Thyroid gland (tissue), 7 donors: ENCODE measurements around a stretch of chr20.

DNA sequence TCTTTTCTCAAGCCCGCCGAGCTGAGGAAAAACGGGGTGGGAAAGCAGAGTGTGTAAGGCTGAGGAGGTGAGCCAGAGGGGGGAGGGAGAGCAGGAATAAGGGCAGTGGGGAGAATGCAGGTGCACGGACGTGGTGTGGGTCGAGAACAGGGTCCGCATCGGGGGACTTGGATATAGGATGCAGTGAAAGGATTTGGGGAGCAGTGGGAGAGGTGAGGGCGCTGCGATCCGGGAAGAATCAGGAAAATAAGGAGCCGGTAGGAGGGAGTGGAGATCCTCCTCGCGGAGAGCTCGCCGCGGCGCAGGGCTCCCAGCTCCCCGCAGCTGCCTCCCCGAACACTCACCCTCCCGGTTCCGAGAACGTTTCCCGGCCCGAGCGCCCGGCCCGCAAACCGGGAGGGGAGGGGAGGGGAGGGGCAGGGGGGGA is 338 bp upstream of the TP53INP2 start:
- PRO-cap, 2 experiments, result peak in 2 of 2 experiments; most common minus-strand start position 356 of the sequence (in 2)
- RAMPAGE, long total RNA, 5 experiments, result no peak in any of the 5 experiments

- PRO-cap, 2 experiments, result no peak in any of the 2 experiments
- RAMPAGE, long total RNA, 5 experiments, result no peak in any of the 5 experiments
These were observed 6.7 kb downstream of the NCOA6 start for GRCh38 chr20:34818539-34819355.

DNA sequence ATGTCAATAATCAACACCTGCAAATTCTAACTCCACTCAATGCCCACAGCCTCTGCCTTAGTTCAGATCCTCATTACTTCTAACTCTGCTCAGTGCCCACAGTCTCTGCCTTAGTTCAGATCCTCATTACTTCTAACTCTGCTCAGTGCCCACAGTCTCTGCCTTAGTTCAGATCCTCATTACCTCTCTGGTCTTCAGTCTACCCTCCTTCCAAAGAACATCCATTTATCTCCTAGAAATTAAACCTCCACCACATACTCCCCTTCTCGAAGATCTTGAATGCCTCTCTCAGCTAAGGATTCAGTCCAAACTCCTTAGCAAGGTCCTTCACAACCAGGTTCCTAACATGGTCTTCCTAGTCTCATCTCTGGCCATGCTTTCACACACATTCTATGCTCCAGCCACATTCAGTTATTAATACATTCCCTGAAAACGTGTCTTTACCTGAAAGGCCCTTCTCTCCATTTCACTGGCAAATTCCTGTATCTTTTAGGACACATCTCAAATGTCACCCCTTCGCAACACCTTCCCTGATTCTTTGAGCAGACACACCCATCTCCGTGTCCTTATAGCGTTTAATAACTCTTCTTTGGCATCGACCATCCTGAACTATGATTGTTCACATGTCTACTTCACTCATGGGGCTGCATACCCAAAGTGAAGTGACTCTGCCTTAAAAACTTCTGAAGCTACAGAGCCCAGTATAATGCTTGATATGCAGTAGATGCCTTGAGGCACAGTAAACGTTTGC is 3.3 kb downstream of the NCOA6 start:
- PRO-cap, 2 experiments, result no peak in any of the 2 experiments
- RAMPAGE, long total RNA, 5 experiments, result no peak in any of the 5 experiments

DNA sequence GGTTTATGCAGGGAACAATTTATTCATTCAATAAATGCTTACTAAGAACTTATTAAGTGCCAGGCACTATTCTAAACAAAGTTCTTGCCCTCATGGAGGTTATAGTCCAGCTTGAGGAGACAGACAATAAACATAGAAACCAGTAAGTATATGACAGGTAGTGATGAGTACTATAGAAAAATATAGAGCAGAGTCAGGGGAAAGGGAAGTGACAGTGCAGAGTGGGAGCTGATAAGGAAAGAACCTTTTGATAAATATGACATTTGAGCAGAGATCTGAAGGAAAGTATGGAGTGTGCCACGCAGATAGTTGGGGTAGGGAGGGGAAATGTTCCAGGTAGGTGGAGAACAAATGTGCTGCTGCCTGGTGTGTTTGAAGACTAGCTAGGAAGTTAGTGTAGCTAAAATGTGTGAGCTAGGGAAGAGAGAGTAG is 12.1 kb downstream of the ACSS2 start:
- PRO-cap, 2 experiments, result no peak in any of the 2 experiments
- RAMPAGE, long total RNA, 5 experiments, result no peak in any of the 5 experiments

DNA sequence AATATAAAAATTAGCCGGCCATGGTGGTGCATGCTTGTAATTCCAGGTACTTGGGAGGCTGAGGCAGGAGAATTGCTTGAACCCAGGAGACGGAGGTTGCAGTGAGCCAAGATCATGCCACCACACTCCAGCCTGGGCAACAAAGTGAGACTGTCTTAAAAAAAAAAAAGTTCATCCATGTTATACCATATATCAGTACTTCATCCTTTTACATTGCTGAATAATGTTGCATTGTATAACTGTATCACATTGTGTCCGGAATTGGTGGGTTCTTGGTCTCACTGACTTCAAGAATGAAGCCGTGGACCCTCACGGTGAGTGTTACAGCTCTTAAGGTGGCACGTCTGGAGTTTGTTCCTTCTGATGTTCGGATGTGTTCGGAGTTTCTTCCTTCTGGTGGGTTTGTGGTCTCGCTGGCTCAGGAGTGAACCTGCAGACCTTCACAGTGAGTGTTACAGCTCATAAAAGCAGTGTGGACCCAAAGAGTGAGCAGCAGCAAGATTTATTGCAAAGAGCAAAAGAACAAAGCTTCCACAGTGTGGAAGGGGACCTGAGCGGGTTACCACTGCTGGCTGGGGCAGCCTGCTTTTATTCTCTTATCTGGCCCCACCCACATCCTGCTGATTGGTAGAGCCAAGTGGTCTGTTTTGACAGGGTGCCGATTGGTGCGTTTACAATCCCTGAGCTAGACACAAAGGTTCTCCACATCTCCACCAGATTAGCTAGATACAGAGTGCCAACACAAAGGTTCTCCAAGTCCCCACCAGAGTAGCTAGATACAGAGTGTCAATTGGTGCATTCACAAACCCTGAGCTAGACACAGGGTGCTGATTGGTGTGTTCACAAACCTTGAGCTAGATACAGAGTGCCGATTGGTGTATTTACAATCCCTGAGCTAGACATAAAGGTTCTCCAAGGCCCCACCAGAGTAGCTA is 21.5 kb downstream of the ACSS2 start:
- PRO-cap, 2 experiments, result no peak in any of the 2 experiments
- RAMPAGE, long total RNA, 5 experiments, result no peak in any of the 5 experiments

- PRO-cap, 2 experiments, result no peak in any of the 2 experiments
- RAMPAGE, long total RNA, 5 experiments, result no peak in any of the 5 experiments
These were observed 25.2 kb downstream of the MYH7B start for GRCh38 chr20:34980650-34981477.

- PRO-cap, 2 experiments, result no peak in any of the 2 experiments
- RAMPAGE, long total RNA, 5 experiments, result no peak in any of the 5 experiments
These were observed 31.2 kb downstream of the MYH7B start for GRCh38 chr20:34986751-34987407.

- PRO-cap, 2 experiments, result peak in 1 of 2 experiments; most common minus-strand start chr20:35277494 (in 1)
- RAMPAGE, long total RNA, 5 experiments, result no peak in any of the 5 experiments
These were observed 821 bp downstream of the MMP24OS start for GRCh38 chr20:35277069-35277533.

- PRO-cap, 2 experiments, result no peak in any of the 2 experiments
- RAMPAGE, long total RNA, 5 experiments, result no peak in any of the 5 experiments
These were observed 1.5 kb upstream of the EIF6 start for GRCh38 chr20:35285622-35286929.

GRCh38 chr20:35300206-35300807 is 8.1 kb upstream of the FAM83C start:
- PRO-cap, 2 experiments, result no peak in any of the 2 experiments
- RAMPAGE, long total RNA, 5 experiments, result no peak in any of the 5 experiments

GRCh38 chr20:35318993-35319682 is 26.9 kb upstream of the FAM83C start:
- PRO-cap, 2 experiments, result no peak in any of the 2 experiments
- RAMPAGE, long total RNA, 5 experiments, result no peak in any of the 5 experiments

DNA sequence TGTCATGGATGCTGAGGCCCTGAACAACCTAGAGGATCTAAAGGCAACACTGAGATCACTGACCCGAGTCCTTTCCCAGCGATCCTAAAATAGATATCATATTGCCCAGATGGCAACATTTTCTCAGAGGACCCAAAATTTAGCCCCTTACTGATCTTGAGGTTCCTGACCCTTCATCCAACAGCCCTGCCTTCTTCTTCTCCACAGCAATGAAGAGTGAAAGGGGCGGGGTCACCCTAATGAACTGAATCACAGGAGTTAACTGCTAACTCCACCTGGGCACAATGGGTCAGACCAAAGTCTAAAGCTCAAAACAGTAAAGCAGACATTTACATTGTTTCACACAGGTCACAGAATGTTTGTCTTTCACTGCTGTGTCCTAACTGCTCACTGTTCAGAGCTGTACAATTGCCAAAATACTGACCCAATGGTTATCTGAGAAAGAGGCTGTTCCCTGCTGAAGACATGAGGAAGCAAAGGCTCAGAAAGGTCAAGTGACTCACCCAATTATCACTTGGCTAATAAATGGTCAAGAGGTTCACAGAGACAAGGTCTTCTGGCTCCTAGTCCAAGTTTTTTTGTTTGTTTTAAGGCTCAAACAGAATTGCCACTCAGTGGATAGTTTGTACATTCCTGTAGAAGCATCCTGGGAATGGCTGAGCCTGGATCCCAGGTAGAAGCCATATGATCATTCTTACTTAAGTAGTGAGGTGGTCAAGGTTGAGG is 34.9 kb upstream of the FAM83C start:
- PRO-cap, 2 experiments, result no peak in any of the 2 experiments
- RAMPAGE, long total RNA, 5 experiments, result no peak in any of the 5 experiments

DNA sequence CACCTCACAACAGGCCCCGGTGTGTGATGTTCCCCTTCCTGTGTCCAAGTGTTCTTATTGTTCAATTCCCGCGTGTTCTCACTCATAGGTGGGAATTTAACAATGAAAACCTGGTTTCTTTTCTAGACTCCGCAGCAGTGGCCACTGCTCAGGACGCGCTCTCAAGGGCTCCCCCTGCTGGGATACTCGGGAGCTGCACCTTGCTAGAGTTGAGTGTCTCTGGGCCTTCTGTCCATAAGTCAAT is 8.3 kb upstream of the CEP250 start:
- PRO-cap, 2 experiments, result no peak in any of the 2 experiments
- RAMPAGE, long total RNA, 5 experiments, result no peak in any of the 5 experiments

GRCh38 chr20:35490323-35491384 is 35.3 kb downstream of the CEP250 start:
- PRO-cap, 2 experiments, result no peak in any of the 2 experiments
- RAMPAGE, long total RNA, 5 experiments, result start-site peak on the plus strand in 1 of 5 experiments, at chr20:35490681-35490755 at its widest, 7 reads per replicate

DNA sequence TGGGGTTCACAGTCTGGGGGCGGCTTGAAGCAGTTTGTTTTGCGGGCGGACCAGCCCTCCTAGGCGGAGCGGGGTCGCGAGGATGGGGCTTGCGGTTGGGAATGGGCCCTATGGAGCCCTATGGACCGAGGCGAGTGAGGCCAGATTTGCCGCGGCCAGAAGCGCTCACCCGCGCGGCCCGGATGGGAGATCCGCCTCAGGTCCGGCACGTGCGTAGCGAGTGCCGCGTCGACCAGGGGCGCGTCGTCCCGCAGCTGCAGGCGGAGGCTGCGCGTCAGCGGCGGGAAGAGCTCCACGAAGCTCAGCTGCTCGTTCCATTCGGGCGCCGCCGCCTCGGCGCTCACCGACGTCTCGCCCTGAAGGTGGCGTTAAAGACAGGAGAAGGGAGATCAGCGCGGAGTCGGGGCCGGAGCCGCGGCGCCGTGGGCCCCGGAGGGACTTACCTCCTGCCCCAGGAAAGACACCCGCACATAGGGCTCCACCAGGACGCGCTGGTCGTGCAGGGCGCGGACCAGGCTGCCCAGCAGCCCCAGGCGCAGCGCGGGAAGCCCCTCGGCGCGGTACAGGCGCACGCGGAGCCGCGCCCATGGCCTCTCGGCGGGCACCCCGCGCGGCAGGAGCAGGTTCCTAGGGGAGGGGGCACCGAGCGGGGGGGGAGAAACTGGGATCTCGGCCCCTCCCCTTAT is 14.1 kb upstream of the SPAG4 start:
- PRO-cap, 2 experiments, result peak in 1 of 2 experiments; most common plus-strand start position 317 of the sequence (in 1)
- RAMPAGE, long total RNA, 5 experiments, result no peak in any of the 5 experiments

GRCh38 chr20:35616831-35617342 is 1.3 kb downstream of the SPAG4 start:
- PRO-cap, 2 experiments, result peak in 2 of 2 experiments; most common plus-strand start chr20:35617024 (in 2); most common minus-strand start chr20:35616944 (in 2)
- RAMPAGE, long total RNA, 5 experiments, result no peak in any of the 5 experiments

GRCh38 chr20:35618556-35618772 is 2.8 kb downstream of the SPAG4 start:
- PRO-cap, 2 experiments, result no peak in any of the 2 experiments
- RAMPAGE, long total RNA, 5 experiments, result no peak in any of the 5 experiments

DNA sequence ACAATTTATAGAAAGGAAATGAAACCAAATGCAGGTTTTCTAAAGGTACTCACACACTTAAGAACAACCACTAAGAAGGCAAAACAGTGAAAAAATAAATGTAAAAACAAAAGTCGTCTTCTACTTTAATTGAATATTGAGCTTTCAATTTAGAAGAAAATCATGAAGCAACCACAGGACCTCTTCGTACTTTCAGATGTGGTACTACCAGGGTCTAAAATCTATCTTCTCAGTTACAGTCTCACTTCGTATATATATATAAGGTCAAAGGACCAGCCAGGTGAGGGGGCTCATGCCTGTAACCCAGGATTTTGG is 12.3 kb downstream of the ROMO1 start:
- PRO-cap, 2 experiments, result no peak in any of the 2 experiments
- RAMPAGE, long total RNA, 5 experiments, result no peak in any of the 5 experiments

DNA sequence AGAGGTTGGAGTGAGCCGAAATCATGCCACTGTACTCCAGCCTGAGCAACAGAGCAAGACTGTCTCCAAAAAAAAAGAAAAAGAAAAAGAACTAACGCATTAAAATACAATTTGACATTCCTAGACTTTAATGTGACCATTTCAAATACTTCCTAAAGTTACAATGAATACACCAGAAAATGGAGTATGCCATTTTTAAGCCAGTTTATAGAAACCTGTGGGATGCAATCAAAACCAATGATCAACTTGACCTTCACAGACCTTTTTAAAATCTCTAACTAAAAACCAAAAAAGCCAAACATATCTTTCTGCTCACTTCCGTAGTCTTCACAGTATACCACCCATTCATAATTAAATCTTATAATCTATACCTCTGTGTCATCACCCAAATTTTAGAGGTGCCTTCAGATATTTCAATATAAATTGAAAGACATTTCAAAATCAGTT is 8.5 kb downstream of the RBM39 start:
- PRO-cap, 2 experiments, result no peak in any of the 2 experiments
- RAMPAGE, long total RNA, 5 experiments, result no peak in any of the 5 experiments

- PRO-cap, 2 experiments, result no peak in any of the 2 experiments
- RAMPAGE, long total RNA, 5 experiments, result no peak in any of the 5 experiments
These were observed 104 bp upstream of the RBM39 start for GRCh38 chr20:35742295-35742433.